Measurements from ENCODE around the genes STOML2 and HINT2.

GRCh38 chr9:34432021-34432739 is 26.2 kb downstream of the FAM219A start:
- RRBS: no CpG with 5 or more reads among the region's 5 CpGs

- RRBS: no CpG with 5 or more reads among the region's 9 CpGs
Observed at GRCh38 chr9:34571196-34571584, 18.3 kb downstream of the CNTFR start.

- RRBS: no CpG with 5 or more reads among the region's 3 CpGs
Observed at GRCh38 chr9:34630656-34631169, 1.8 kb upstream of the ARID3C start.

DNA sequence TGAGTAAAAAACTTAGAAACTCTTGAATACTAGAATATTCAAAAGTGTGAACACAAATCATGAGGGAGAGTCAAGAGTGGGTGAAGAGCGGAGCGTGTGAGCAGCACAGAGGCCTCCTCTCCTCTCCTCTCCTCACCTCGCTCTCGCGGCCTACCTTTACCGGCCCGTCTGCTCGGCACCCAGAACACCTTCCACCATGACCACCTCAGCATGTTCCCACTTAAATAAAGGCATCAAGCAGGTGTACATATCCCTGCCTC is 21.3 kb upstream of the FAM205C start:
- RRBS: 70% methylated on average over 3 of the region's 8 CpGs

GRCh38 chr9:34986288-34987205 is 3.0 kb upstream of the DNAJB5 start:
- RRBS: no CpG with 5 or more reads among the region's 12 CpGs

DNA sequence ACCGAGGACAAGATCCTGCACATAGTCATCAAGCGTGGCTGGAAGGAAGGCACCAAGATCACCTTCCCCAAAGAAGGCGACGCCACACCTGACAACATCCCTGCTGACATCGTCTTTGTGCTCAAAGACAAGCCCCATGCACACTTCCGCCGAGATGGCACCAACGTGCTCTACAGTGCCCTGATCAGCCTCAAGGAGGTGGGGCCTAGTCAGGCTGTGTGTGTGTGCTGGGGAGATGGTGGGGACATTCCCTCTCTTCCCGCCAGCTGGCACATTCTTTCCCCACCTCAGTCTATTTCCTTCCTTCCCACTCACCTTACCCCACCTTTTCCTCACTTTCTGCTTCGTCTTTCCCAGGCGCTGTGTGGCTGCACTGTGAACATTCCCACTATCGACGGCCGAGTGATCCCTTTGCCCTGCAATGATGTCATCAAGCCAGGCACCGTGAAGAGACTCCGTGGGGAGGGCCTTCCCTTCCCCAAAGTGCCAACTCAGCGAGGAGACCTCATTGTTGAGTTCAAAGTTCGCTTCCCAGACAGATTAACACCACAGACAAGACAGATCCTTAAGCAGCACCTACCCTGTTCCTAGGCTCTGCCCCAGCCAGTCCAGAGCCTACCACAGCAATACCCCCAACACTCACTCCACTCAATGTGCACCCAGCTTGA is 7.3 kb downstream of the DNAJB5 start:
- RRBS: no CpG with 5 or more reads among the region's 18 CpGs

GRCh38 chr9:35044496-35044821 is 2.4 kb downstream of the C9orf131 start:
- RRBS: no CpG with 5 or more reads among the region's 3 CpGs

DNA sequence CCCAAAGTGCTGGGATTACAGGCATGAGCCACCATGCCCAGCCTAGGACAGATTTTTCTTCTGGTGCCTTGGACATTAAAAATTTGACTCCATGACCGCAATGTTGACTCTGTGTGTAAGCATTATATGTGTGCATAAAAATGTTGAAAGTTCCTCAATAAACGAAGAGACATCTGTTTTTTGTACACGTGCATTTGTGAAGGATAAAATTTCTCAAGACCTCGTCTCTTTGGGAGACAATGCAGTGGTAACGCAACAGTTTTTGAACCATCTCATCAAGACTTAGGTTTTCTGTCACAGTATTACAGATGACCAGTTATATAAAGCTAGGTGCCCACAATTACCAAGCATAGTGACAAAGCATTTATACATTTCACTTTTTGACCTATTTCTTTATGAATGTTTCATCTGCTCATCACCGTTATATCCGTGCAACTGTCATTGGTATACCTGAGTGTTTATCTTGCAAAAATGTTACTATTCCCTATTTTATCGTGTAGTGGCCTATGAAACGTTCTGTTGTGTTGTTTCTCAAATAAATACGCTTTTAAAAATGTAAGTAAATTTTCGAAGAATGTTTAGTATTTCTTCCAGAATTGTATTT is 13.2 kb downstream of the C9orf131 start:
- RRBS: no CpG with 5 or more reads among the region's 11 CpGs

- RRBS: no CpG with 5 or more reads among the region's 9 CpGs
Observed at GRCh38 chr9:35078975-35079402, 753 bp downstream of the FANCG start.

DNA sequence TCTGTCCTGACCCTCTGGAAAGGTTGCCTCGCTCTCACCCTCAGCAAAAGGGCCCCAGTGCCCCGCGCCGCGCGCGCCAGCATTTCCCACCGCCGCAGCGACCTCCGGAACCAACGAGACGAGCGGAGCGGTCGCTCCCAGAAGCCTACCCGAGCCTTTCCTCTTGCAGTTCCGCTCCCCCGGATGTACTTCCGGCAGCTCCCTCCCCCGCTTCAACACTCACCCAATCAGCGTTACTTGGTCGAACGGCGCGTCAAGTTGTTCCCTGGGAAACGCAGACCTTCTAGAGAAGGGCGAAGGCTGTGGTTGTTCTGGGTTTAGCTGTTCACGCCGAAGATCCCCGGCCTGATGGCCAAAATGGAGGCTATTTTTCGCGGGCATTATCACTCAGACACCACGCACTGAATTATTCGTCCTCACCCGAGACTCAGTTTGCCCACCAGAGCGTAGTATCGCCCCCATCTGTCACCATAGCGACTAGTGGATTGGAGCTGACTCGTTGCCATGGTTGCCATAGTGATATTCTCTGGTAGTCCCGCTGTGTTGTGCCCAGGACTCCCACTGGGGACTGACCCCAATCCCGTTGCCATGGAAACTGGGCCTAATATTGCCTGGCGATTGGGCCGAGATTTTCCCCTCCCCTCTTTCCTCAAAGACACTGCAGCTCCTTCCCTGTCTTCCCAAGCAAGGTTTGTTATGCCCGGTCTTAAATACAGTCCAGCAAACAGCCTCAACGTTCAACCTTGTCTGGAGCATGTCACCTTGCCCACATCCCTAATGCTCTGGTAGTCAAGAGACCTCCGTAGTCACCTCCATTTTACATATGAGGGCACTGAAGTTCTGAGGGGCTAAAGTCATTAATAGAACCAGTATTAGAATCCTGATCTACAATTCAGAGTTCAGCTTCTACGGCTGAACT is at the start of gene STOML2:
Gene STOML2, minus strand, starts transcription at position 120 of the 919 bp plus-strand sequence.
- RRBS: 1% methylated on average over 9 of the region's 48 CpGs

GRCh38 chr9:35488439-35489091 is 1.3 kb upstream of the RUSC2 start:
- RRBS: no CpG with 5 or more reads among the region's 9 CpGs

GRCh38 chr9:35516305-35516824 is 26.5 kb downstream of the RUSC2 start:
- RRBS: no CpG with 5 or more reads among the region's 1 CpG

- RRBS: no CpG with 5 or more reads among the region's 4 CpGs
Observed at GRCh38 chr9:35517700-35518582, 28.0 kb downstream of the RUSC2 start.

DNA sequence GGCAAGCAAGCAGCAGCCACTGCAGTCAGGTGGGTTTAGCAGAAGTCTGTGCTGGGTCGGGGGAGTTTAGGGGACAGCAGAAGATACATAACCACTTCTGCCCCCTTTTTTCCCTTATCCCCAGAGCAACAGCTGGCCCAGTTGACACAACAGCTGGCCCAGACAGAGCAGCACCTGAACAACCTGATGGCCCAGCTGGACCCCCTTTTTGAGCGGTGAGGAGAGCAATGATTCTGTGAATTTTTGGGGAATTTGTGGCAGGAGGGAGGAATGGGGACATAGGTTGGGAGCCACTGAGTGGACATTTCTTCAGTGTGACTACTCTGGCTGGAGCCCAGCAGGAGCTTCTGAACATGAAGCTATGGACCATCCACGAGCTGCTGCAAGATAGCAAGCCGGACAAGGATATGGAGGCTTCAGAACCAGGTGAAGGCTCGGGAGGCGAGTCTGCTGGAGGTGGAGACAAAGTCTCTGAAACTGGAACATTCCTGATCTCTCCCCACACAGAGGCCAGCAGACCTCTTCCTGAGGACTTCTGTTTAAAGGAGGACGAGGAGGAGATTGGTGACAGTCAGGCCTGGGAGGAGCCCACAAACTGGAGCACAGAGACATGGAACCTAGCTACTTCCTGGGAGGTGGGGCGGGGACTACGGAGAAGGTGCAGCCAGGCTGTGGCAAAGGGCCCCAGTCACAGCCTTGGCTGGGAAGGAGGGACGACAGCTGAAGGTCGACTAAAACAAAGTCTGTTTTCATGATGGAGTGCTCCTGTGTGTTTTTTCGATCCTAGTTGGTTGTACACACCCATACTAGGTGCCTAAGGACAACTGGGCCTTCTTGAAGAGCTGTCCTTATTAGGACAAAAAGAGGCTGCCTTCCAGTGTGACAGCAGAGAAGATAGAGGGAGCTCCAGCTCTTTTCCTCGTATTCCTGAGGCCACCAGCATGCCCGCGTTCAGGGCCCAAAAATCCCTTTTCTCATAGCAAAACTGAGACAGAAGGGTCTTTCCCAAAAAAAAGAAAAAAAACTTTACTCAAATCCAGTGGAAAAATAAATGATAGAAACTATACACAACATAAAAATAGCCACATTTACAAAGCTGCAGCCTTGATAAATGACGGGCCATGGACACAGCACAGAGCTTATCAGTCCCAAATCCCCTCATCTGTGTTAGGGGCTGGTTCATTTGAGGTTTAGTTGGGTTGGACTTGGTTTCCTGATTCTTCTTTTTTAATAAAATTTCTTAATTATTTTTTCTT is 2.8 kb downstream of the CCDC107 start:
- RRBS: no CpG with 5 or more reads among the region's 16 CpGs

DNA sequence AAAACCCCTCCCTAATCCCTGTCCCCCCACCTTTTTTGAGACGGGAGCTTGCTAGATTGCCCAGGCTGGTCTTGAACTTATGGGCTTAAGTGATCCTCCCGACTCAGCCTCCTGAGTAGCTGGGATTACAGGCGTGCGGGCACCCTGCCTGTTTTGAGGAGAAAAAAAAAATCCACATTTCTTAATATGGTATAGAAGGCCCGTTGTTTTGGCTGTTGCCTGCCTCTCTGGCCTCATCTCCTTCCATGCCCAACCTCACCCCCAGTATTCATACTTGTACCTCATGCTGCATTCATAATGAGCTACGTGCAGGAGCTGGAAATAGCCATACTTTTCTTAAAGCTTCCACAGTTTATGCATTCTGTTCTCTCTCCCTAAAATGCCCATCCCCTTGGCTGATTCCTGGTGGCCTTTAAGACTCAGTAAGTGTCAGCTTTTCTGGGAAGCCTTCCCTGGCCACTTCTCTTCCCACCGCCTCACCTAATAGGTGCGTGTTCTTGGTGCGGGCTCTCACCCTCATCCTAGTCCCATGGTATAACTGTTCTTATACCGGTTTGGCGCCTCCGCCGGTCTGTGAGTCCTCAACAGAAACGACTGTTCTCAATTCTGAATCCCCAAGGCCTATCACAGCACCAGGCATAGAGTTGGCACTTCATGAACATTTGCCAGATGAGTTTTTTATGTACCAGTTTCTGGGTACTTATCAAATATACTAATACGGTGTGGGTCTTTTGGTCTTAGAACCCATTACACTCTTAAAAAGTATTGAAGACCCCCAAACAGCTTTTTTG is 2.1 kb upstream of the TPM2 start:
- RRBS: no CpG with 5 or more reads among the region's 15 CpGs

- RRBS: no CpG with 5 or more reads among the region's 7 CpGs
Observed at GRCh38 chr9:35724536-35725113, 7.4 kb downstream of the TLN1 start.

GRCh38 chr9:35729147-35729529 is 2.9 kb downstream of the TLN1 start:
- RRBS: no CpG with 5 or more reads among the region's 3 CpGs

- RRBS: no CpG with 5 or more reads among the region's 13 CpGs
Observed at GRCh38 chr9:35737977-35738966, 5.8 kb downstream of the CREB3 start.

GRCh38 chr9:35799527-35800367 is 8.4 kb downstream of the NPR2 start:
- RRBS: no CpG with 5 or more reads among the region's 12 CpGs

DNA sequence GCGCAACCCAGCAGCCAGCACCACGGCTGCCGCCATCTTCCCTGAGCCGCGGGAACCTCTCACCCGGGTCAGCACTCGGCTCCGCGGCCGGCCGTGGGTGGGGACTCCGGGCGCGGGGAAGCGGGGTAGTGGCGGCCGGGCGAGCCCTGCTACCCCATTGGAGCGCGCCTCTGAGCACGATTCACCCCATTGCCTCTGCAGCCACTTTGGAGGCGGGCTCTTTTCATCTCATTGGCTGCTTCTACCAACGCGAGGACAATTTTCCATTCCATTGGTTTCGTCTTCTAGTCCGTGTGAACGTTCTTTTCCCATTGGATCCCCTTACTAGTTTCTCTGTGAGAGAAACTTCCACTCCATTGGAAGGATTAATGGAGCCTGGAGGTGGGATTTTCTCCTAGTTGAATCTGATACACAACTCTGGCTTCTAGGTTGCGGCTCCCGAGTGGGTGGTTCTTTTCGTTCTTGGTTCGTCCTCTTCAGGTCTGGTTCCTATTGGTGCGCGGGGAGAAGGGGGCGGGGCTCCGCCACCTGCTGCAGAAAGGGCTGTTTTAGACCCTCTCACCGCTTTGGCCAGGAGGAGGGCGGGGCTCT is at the start of gene HINT2:
Gene HINT2, minus strand, starts transcription at position 99 of the 591 bp plus-strand sequence.
- RRBS: no CpG with 5 or more reads among the region's 37 CpGs